ENCODE data around the gene ARPC1A.

GRCh38 chr7:98998845-98999282, 120.5 kb downstream of the TRRAP start:
- RRBS = no CpG with 5 or more reads among the region's 8 CpGs

GRCh38 chr7:99035280-99036510, 108.2 kb downstream of the SMURF1 start:
- RRBS = no CpG with 5 or more reads among the region's 47 CpGs

DNA sequence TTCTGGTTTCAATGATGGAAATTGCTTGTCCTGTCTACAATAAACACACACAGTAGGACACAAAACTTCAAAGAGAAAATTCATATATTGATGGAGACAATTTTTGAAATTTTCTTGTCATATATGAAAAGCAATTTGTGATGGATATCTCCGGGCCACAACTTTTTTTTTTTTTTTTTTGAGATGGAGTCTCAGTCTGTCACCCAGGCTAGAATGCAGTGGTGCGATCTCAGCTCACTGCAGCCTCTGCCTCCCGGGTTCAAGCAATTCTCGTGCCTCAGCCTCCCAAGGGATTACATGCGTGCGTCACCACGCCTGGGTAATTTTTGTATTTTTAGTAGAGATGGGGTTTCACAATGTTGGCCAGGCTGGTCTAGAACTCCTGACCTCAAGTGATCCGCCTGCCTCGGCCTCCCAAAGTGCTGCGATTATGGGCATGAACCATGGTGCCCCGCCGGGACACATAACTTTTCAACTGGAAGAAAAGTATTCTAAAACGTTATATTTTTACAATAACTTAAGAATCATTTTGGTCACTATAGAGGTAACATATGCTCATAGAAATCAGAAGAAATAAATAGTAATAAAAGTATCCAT, 40.1 kb downstream of the SMURF1 start:
- RRBS = no CpG with 5 or more reads among the region's 13 CpGs

- RRBS = no CpG with 5 or more reads among the region's 5 CpGs
Observed at GRCh38 chr7:99219246-99219697, 11.4 kb upstream of the KPNA7 start.

- RRBS = 1% methylated on average over 37 of the region's 63 CpGs
Observed at GRCh38 chr7:99325674-99326213, at the start of gene ARPC1A. TSS of gene ARPC1A (plus strand) at chr7:99325898.

DNA sequence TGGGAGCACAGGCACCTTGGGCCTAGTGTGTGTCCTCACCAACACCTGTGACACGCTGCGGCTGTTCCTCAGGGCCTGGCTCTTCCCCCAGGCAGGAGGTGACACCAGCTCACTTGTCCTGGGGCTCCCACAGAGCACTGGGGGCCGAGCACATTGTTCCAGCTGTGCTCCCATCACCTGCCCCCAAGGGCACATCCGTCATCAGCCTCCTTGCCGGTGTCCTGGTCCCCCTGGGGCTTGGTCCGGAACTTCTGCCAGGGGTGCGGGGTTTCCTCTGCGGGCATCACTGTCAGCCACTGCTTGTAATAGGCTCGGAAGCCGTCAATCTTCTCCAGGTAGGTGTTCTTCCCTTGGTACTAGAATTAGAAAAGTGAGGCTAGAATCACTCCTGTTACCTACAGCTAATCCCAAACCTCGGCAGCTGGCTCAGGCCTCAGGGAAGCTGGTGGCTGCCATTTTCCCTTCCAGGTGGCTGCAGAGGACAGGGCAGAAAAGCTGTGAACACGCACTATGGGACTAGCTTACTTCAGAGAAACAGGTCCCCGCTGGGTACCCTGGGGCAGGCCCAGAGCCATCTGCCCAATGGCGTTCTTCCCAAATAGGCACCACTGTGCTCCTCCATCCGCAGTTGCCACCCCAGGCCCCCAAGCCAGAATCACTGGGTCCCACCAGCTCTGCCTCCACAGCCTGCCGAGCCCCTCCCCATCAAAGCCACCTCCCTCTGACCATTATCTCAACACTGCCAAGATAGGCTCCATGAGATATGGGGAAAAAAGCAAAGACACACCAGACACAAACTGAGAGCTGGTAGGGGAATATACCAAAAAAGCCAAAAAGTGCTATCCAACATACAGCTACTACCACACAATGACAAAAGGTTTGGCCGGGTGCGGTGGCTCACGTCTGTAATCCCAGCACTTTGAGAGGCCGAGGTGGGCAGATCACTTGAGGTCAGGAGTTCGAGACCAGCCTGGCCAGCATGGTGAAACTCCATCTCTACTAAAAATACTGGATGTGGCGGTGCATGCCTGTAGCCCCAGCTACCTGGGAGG, 11.4 kb downstream of the BUD31 start:
- RRBS = no CpG with 5 or more reads among the region's 22 CpGs

DNA sequence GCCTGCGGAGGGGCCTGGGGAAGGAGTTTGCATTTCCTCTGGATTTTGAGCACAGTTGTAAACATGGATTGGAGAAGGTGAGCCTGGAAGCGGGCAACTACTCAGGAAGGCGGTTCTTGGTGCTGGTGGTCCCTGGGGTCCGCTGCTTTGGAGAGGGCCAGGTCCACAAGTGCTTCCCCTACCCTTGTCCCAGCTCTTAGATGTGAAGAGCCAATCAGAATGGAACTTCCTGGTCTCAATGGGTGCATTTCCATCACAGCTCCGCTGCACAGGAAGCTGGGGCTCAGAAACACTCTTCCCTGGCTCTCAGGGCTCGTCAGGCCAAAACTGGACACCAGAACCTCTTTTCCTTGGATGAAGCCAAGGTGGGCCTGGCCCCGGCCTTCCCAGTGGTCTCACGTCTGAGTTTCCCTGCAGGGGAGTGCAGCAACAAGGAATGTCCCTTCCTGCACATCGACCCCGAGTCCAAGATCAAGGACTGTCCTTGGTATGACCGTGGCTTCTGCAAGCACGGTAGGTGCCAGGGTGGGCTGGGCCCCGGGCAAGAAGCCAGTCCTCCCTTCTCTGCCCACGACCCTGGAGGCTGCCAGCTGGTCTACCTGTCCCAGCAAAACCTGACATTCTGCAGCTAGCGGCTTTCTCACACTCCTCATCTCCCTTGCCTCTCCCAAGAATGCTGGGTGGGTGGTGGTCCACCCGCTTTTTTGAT, 11.3 kb downstream of the CPSF4 start:
- RRBS = no CpG with 5 or more reads among the region's 16 CpGs

- RRBS = no CpG with 5 or more reads among the region's 15 CpGs
Observed at GRCh38 chr7:99505851-99506572, 1.6 kb downstream of the ZKSCAN5 start.

DNA sequence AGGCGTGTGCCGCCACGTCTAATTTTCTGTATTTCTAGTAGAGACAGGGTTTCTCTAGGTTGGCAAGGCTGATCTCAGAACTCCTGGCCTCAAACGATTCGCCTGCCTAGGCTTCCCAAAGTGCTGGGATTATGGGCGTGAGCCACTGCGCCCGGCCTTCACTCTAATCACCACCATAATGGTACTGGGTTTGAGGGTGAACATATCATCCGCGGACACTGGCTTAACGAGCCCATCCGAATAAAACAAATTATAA, 645 bp downstream of the FAM200A start:
- RRBS = no CpG with 5 or more reads among the region's 12 CpGs

DNA sequence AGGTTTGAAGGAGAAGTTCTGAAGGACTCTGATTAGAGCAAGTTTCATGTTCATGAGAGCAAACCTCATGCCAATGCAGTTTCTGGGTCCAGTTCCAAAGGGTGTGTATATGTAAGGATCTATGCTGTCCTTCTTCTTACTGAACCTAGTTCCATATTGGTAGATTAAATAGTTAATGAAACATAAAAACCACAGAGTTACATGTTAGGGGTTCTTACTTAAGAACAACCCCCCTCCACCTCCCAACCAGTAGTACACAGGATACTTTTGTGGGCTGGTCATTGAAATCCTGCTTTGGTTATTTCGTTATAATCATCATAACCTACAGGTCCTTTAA, 29.7 kb downstream of the CYP3A5 start:
- RRBS = no CpG with 5 or more reads among the region's 1 CpG

- RRBS = no CpG with 5 or more reads among the region's 5 CpGs
Observed at GRCh38 chr7:99694117-99695042, 14.6 kb upstream of the CYP3A5 start.

GRCh38 chr7:99699141-99699692, 19.4 kb upstream of the CYP3A5 start:
- RRBS = no CpG with 5 or more reads among the region's 6 CpGs

- RRBS = no CpG with 5 or more reads among the region's 15 CpGs
Observed at GRCh38 chr7:99794541-99795822, 11.0 kb upstream of the CYP3A4 start.

DNA sequence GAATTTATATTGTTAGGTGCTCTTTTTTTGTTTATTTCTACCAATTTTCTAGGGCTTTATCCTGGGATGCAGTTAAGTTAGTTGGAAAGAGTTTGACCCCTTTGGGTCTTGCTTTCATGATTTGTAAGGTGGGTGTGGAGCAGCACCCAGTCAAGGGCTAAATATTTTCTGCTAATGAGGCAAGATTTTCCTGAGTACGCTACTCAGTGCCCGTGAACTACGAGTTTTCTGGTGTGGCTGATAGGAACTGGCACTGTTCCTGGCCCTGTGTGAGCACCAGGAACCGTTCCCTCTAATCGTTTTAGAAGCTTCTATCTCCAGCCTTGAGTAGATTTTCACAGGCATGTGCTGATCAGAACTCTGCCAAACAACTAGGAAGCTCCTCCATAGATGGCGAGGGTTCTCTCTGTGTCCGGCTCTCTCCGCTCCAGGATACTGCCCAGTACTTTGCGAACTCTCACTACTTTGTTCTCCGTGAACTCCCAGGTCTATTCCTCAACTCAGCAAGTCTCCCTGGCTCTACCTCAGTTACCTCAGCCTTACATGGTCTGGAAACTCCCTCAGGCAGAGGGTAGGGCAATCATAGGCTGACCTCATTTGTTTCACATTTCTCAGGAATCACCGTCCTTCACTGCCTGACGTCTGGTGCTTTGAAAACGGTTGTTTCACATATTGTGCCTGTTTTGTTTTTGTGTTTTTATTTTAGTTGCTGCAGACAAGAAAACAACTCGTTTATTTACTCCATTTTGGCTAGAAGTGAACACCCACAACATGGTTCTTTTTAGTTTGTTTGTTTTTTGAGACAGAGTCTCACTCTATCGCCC, 17.7 kb downstream of the TRIM4 start:
- RRBS = no CpG with 5 or more reads among the region's 15 CpGs

DNA sequence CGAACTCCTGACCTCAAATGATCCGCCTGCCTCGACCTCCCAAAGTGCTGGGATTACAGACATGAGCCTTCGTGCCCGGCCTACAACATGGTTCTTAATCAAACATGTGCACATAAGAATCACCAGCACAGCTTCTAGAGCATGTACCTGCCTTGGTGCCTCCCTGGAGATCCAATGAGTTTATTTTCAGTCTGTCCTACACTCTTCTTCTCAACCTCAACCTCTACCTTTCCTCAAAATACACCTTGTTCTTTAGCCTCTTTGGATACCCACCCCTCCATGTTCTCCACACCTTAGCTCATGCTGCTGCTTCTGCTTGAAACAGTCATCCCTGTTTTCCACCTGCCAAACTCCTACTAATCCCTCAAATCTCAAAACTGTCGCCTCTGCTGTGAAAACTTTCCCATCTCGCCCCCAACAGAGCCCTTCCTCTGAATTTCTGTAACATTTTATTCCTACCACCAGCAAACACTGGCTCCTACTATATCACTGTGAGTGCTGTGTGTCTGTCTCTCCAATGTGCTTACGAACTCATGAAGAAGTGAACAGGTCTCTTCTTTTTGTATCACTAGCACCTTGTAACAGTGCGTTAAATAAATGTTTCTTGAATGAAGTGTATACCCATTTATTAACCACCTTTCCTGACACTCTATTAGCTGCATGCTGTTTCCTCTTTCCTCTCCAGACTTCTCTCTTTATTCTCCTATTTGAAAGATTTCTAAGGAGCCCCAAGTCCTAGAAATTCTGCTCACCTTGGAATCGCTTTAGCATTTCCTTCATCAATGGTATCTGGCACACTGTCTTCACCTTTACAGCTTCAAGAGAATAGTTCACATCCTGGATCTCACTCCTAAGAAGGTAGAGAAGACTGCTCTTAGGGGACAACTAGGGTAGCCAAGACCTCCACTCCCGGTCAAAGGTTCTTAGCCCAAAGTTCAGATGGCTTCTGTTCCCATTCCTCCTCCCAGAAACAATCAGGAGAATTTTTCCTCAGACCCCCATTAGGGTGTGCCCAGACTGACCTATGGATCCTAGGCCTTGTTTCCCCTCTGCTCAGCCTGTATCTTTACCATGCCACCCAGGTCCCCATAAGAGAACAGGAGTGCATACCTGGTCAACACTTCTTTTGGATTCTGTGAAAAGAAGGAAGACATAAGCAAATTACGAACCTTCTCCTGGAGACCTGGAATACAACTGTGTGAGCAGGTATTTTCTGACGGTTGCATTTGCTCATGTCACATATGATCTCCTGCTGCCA, 16.4 kb downstream of the TRIM4 start:
- RRBS = no CpG with 5 or more reads among the region's 13 CpGs

- RRBS = no CpG with 5 or more reads among the region's 12 CpGs
Observed at GRCh38 chr7:99992724-99993322, 17.0 kb upstream of the AZGP1 start.

DNA sequence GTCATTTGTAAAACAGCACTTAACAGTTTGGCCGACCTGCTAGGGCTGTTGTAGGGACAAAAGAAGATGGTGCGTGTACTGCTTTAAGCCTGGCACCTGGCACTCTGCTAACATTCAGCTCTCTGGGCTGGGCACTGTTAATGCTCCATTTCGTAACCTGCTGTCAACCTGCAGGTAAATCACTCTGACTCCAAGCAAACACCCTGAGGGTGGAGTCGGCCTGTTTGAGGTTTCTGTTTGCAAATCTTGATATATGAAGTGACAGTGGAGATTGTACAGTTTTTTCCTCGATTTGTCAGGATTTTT, 7.3 kb downstream of the ZKSCAN1 start:
- RRBS = no CpG with 5 or more reads among the region's 5 CpGs

DNA sequence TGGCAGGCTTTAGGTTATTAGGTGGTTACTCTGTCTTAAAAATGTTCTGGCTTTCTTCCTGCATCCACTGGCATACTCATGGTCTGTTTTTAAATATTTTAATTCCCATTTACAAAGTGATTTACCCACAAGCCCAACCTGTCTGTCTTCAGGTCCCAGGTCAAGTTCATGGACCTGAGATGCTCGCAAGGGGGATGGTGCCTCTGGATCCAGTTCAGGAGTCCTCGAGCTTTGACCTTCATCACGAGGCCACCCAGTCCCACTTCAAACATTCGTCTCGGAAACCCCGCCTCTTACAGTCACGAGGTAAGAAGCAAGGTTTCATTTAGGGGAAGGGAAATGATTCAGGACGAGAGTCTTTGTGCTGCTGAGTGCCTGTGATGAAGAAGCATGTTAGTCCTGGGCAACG, 8.6 kb downstream of the ZKSCAN1 start:
- RRBS = no CpG with 5 or more reads among the region's 9 CpGs

GRCh38 chr7:100065476-100066239, 15.9 kb downstream of the ZNF3 start:
- RRBS = no CpG with 5 or more reads among the region's 8 CpGs

GRCh38 chr7:100118774-100119160, 391 bp downstream of the TAF6 start:
- RRBS = 10% methylated on average over 5 of the region's 18 CpGs

Data from AG10803 (cell line).